Left colon (tissue), 1 donor: Measurements from ENCODE around the genes GP6, DNAAF3, RPL28 and ISOC2.

DNA sequence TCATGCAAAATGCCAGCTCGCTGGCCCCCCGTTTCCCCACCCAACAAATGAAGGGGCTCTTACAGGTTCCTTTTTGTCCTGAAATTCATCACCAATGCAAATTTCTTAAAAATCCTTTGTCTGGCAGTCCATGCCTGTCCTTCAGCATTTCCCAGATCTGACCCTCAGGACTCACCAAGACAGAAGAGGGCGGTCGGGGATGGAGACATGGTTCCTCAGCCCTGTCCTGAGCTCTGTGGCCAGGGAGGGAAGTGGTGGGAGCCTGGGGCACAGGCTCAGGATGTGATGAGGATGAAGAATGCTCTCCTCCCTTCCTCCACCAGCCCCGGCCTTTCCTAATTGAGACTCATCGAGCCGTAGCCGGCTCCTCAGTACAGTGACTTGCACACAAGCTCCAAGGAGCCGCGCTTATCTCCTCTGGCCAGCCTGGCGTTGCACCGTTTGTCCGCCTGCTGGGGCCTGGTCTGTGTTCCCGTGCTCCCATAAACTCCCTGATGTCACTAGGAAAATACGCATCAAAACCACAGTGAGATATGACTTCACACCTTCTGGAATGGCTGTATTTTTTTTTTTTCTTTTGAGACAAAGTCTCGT is at the start of gene GP6:
Gene GP6 (minus strand): TSS at position 237 of the 594 bp plus-strand sequence.
- PRO-cap = no peak

- PRO-cap = no peak
Observed at GRCh38 chr19:55086158-55086593, 10.5 kb downstream of the EPS8L1 start.

GRCh38 chr19:55086594-55087404 is 11.1 kb downstream of the EPS8L1 start:
- PRO-cap = bidirectional peak, plus-strand start at chr19:55087301, minus-strand start at chr19:55087079

DNA sequence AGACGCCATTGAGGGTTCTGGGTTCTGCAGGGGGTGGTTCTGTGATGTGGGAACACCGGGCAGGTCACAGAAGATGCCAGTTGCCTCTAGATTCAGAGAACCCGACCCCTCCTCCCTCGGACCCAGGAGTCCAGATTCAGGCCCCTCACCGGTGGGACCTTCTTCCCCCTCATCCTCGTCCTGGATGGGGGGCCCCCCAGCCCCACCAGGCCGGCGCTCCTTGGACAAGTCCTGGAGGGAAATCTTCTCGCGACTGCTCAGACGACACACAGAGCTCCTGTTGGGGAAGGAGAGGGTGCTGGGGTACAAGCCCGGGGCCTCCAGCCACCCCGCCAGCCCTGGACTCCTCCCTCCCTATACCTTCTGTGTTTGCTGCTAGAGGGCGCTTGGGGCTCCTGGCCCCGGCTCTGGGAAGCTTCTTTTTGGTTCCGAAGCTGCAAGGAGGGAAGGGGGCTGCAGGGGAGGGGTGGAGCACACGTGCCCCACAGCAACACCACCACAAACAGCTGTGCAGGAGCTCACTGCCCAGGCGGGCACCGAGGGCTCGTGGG is 20.3 kb downstream of the EPS8L1 start:
- PRO-cap = no peak

GRCh38 chr19:55166405-55167409 is at the start of gene DNAAF3:
TSS of gene DNAAF3 (minus strand) at chr19:55166613.
- PRO-cap = no peak

DNA sequence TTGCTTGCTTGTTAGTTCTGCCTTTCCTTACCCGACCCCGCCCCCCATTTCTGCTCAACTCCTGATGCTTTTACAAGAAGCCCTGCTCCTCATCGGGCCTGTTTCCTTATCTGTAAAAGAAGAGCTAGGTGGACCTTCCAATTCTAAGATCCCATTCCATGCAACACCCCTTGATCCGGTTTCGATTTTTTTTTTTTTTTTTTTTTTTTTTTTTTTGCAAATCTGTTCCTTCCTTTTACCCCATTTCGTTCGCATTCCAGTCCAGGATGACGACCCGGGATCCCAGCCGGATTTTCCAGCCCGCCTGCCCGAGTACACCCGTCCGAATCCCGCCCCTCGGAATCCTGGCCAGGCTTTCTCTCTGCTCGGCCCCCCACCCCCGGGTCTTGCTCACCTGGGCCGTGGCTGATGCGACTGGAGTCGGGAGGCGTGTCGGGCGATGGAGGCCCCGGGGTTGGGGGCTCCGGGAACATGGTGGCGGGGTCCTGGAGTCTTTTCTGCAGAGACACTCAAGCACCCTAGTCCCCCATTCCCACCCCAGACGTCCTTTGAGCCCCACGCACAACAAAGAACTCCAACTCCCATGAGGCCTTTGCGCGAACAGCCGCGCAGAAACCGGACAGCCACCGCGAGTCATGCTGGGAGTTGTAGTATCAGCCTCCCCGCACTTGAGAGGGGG is 1.4 kb downstream of the SYT5 start:
- PRO-cap = no peak

DNA sequence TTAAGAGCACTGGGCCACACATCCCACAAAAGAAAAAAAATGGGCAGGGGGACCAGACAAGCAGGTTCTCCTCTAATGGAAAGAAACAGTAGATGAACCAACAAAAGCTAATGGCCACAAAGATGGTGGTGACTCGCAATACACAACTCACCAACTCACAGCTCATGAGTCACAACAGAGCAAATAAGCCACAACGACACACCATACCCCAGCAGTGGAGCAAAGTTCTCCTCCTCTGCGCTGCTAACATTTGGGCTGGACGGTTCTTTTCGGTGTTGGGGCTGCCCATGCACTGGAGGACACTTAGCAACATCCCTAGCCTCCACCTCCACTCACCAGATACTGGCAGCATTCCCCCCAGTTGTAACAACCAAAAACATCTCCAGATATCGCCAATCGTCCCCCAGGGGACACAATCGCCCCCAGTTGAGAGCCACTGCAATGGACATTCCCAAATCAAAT is 2.7 kb downstream of the PPP6R1 start:
- PRO-cap = no peak

- PRO-cap = bidirectional peak, plus-strand start at chr19:55258085, minus-strand start at chr19:55257997
Observed at GRCh38 chr19:55257772-55258253, 1.0 kb downstream of the PPP6R1 start.

- PRO-cap = unidirectional peak, plus-strand start at chr19:55331976
Observed at GRCh38 chr19:55331732-55332100, 6.6 kb upstream of the TMEM150B start.

GRCh38 chr19:55344587-55345151 is 5.0 kb downstream of the KMT5C start:
- PRO-cap = no peak

- PRO-cap = no peak
Observed at GRCh38 chr19:55369927-55370347, 326 bp downstream of the IL11 start.

DNA sequence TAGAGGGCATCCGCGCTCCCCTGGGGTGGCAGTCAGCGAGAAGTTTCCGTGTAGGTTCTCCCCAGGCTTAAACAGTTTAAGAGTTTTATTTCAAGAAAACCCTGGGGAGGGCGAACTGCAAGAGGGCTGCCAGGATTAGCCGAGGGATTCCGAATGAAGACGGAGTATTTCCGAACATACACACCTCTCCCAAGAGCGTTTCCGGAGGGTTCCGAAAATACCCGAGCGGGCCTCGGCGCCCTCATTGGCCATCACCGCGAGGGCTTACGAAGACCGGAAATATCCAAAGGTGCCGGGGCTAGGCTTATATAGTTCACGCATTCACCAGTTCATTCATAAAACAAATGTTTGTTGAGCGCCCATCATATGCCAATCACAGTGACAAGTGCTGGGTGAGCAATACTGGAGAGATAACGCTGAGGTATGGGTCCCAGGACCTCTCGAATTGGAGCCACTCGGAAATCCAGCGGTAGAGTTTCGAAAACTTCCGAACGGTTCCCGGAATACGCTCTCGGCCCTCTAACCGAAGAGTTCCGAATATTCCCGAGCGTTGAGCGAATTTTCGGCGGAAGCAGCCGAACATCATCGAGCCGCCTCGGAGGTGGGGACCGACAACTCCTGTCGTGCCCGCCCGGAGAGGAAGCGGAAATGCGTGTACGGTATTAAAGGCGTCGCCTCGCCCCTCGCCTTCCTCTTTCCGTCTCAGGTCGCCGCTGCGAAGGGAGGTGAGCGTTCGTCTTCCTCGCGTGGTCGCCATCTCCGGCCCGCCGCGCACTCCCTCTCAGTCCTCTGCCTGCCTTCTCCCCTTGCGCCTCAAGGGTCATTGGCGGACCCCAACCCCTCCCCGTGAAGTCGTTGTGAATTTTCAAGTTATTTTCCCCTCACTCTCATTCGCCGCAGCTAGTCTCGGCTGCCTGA is at the start of gene RPL28:
Gene RPL28 (plus strand): TSS at position 692 of the 918 bp plus-strand sequence.
- PRO-cap = bidirectional peak, plus-strand start at position 275 of the sequence, minus-strand start at position 155 of the sequence; bidirectional peak, plus-strand start at position 692 of the sequence, minus-strand start at position 521 of the sequence

DNA sequence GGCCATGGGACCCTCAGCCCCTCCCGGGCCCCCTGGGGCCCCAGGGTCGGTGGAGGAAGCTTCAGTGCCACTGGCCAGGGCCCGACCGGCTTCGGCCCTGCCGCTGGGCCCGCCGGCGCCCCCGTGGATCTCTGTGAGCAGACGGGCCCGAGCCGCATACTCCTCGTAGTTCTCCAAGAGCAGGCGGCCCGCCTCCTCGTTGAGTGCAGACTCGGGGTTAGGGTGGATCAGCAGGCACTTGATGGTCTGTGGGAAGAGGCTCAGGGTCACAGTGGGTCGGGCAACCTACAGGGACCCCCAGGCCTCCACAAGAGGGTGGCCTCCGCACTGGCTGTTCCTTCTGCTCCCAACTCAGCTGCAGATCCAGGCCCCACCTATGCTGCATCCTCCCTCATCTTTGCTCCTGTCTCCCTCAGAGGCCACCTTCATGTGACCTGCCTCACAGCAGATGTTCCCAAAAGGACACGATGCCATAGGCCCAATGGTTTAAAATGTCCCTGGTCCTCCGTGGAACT is 6.0 kb downstream of the UBE2S start:
- PRO-cap = no peak

GRCh38 chr19:55452339-55453423 is 8.8 kb downstream of the ISOC2 start:
- PRO-cap = no peak

DNA sequence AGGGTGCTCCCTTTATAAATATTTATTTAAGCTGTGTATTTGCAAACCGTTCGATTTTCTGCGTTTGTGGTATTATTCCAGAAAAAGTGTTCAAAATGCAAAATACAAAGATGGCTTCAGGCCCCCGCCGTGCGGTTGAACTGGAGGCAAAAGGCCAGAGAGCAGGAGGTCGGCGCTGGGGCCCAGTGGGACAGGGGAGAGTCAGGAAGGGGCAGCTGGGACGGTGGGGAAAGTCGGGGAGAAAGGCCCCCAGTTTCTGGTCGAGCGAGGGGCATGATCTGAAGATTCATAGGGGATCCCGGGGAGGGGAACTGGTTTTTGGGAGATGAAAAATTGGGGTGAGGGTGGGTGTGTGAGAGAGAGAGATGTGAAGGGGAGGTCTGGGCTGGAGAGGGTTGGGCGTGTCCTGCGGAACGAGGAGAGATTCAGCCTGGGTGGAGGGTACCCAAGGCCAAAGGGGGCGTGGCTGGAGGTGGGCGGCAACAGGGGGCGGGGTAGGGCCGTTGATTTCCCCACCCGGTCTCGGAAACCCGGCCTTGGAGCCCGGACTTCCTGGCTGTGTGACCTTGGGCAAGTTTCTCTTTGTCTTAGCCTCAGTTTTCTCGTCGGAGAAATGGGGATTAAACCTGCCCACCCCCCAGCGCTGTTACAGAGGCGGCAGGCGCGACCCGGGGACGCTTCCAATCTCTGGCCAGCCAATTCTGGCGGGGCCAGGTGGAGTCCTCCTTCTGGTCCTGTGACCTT is 594 bp downstream of the ISOC2 start:
- PRO-cap = bidirectional peak, plus-strand start at position 546 of the sequence, minus-strand start at position 397 of the sequence

DNA sequence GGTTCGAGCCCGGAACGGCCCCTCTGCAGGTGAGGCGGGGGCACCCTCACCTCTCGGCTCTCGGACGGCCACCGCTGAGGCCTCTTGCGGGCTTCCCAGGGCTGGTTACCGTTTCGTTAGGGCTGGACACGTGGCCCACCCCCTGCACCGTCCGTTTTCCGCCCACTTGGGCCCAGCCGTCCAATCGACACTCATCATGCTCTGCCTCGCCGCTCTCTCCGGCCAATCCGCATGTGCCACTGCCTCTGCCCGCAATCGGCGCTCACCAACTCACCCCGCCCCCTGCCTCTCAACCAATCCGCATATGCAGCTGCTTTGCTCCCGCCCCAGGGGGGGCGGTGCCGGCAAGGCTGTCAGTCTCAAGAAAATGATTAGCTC is at the start of gene ISOC2:
Gene ISOC2 (minus strand): TSS at position 118 of the 378 bp plus-strand sequence.
- PRO-cap = unidirectional peak, minus-strand start at position 118 of the sequence; bidirectional peak, plus-strand start outside the sequence, minus-strand start at position 168 of the sequence

DNA sequence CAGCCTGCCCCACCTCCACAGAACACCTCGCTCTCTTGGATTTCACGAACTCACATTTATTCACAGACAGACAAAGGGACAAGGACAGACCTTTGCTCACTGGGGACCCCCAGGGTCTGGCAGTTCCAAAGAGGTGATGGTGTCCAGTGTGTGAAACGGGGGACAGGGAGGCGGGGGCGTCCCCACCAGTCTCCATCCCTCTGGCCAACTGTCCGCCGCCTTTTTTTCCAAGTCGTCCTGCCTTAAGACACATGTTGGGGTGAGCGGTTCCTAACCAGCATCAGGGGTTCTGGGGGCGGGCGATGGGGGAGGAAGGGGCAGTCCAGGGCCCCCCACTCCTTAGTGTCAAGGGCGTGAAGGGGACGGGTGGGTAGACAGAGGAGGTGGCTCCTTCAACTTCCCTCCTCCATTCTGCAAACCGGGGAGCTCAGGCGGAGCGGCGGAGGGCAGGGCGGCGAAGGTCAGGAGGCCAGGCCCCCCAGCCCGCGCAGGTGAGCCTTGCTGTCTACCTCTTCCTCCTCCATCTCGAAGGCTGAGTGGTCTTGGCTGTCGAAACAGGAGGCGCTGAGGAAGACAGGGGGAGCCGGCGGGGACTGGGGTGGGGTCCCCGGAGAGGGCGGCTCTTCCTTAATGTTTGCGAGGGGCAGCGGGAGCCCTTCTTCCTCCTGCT is 3.0 kb downstream of the ZNF579 start:
- PRO-cap = no peak

DNA sequence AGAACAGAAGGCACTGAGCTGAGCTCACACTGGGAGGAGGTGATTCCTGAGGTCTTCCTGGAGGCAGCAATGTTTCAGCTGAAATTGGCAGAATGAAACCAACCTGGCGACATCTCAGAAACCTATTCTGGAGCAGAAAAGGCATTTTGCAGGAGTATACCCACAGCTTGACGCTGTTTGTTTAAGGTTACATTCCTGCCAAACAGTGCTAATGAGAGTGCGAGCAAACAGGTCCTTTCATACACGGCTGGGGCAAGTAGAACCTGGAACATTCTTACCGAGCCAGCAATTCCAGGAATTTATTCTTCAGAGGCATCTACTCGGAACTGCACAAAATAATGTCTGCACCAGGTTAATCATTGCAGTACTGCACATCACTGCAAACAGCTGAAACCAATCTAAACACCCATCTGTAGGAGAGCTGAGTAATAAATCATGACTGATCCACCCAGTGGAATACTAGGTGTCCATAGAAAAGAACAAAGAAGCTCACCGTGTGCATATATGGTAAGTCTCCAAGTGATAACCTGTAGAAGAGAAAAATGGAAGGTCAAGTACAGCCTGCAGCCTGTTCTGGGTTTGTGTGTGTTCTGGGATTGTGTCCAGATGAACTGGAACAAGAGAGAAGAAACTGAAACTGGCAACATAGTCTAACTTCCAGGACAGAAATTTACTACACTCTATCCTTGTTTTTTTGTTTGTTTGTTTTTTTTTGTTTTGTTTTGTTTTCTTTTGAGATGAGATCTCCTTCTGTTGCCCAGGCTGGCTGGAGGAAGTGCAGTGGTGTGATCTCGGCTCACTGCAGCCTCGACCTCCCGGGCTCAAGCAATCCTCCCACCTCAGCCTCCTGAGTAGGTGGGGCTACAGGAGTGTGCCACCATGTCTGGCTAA is 1.3 kb upstream of the ZNF579 start:
- PRO-cap = no peak

- PRO-cap = no peak
Observed at GRCh38 chr19:55641654-55642424, 1.0 kb downstream of the ZNF580 start.

DNA sequence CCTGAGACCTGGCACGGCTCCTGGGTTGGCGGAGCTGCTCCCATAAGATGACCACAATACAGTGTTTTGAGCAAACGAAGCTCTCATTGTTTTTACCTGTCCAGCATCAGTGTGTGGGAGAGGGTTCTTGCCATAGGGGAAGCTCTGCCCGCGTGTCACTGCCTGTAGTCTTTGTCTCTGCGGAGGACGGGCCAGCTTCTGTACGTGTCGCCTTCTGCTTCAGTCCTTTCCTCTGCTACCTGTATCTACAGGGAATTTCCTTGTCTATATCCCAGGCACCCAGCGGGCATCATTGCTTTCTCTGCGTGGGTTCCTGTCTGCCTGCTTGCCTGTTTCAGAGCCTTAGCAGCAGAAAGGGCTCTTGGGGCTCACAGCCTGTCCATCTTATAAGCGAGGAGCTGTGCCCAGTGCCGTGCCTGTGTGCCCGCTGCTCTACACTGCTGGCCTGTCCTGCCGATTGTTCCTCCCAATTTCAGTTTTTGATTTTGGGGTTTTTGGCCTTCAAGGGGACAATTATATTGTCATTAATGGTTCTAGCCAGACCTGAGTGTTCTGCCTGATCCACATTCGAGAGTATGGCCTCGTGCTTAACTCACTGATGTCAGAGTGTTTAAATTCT is 2.5 kb downstream of the U2AF2 start:
- PRO-cap = no peak